LHCN-M2 (cell line): ENCODE results near the gene ANKRD30B.

GRCh38 chr18:14747353-14748527 is at the start of gene ANKRD30B:
ANKRD30B (plus strand) TSS chr18:14748172.
- RAMPAGE, long total RNA = no peak

DNA sequence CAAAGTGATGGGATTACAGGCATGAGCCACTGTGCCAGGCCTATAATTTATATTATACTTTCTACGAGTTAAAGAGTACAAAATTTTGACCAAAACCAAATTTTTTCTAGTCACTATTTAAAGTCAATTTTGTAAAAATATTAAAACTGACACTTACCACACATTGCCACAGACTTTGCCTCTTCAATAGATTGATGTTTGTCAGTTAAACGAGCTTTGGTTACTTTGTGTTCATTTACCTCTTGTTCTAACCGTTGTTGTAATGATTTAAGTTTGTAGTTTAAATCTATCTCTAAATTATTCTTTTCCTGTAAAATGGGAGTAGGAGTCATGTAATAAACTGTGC is 120.6 kb downstream of the ROCK1 start:
- RAMPAGE, long total RNA = no peak

- RAMPAGE, long total RNA = no peak
Measured at GRCh38 chr18:21049282-21050002, 62.2 kb downstream of the ROCK1 start.

DNA sequence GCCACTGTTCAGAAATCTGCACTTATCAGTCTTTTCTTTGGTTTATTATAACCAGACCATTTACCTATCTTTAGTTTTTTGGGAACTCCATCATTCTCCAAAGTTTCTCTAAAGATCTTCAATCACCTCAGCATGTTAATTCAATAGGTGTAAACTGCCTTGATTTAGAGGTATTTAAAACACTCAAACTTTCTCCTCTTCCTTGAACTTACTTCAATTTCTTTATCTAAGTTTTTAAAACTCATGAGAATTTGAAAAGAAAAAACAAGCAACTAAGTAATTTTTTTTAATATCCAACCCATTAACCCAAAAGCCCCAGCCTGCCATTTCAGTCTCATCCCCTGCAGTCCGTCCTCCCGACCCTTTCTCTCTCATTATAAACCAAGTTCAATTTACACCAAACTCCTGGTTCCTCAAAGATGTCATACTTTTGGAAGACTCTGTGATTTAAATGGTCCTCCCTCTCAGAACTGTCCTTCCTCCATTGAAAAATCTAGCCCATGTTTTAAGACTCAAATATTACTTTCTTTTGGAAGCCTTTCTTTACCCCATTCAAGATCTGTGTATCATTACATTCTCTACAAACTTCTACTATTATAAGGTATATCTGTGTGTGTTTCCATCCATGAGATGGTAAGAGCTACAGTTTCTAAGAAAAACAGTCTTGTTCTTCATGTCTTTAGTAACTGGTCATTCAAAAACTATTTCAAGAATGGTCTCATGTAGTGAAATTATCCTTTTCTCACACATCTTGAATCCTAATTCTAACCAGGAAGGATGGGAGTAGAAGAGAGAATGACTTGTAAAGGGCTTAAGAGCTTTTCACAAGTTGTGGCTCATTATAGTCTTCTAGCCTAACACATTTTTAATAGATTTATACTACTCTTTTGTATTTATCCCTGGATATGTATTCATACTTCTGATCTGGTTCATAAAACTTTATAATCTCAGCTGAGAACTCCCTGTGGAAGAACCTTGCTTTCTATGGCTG is 47.5 kb downstream of the ROCK1 start:
- RAMPAGE, long total RNA = no peak

DNA sequence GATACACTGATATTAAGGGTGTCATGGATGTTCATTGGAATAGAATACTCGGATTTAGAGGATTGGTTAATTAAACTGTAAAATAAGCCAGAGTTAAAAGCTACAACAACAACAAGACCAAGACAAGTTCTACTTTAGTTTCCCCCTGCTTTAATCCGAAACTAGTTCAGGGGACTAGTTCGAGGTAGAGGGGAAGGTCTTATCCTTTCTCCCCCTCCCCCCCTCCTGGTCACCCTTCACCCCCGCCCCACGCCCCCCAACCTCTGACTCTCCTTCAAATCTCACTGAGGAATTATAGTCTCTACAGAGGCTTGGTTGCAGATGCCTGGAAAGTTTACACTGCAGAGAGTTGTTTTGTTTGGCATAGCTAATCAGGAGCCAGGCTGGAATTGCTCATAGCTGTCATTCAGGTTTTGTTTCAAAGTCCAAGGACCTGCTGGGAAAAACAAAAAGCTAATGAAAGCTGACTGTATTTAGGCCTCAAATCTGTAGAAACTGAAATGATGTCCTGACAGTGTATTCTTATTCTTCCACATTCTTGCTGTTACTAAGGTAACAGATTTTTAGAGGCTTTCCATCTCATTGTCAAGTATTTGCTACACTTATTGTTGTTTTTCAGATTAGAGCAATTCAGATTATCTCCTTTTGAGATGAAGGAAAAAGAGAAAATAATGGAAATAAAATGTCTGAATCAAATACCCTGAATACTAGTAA is 22.6 kb downstream of the GREB1L start:
- RAMPAGE, long total RNA = no peak

DNA sequence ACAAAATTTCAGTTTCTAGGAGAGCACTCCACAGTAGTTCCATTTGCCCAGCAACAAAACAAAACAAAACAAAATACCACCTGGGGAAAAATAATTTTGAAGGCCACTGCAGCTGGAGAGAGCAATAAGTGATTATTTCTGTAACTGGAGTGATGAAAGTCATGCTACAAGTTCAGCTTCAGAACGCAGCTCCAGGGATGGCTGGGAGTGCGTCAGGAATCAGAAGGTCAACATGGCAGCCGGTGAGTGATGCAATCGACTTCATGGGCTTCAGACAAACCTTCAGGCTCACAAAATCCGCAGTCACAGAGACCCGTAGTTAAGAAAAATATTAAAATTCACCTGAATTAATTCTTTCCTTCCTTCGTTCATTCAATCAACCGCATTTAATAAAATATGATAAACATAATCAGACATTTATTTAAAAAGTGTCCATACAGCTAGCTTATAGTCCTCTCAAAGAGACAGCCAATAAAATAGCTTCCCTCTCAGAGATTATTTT is 40.9 kb downstream of the ABHD3 start:
- RAMPAGE, long total RNA = no peak

DNA sequence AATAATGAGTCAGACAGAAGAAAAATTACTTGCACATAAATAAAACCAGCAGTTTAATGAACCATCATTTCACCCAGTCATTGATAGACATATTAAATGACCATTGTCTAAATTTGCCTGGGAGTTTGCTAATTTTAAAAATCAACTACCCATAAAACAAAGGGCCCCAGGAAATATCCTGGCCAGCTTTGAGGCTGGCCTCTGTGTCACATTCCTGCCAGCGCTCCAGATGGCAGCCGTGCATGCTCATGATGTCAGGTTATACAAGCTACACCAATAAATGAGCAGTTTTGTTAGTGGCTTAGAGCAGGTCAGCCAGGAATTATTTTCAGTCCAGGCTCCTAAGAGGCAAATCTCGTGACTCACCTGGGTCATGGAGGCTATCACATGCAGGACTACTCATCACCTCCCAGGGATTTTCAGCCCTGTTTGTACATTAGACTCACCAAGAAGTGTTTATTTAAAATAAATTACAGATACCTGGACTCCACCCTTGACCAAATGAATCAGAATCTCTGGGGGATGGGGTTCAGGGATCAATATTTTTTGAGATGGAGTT is 31.7 kb downstream of the ABHD3 start:
- RAMPAGE, long total RNA = no peak

DNA sequence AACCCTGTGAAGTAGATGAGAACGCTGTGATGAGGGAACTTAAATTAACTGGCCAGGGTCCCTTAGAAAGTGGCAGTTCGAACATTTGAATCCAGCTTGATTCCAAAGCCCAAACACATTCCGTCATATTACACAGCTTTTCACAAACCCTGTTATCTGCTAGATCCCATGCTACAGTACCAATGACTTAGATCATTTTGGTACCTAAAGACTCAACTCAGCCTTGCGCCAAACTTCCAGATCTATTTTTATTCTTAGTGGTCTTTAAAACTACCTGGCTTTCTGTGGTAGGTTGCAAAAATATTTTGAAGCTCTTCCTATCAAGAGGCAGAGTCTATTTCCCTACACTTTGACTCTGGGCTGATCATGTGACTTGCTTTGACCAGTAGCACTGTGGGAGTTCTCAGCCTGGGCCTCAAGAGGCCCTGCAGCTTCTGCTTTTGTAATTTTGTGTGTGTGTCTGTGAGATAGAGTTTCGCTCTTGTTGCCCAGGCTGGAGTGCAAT is 5.3 kb downstream of the ABHD3 start:
- RAMPAGE, long total RNA = no peak

DNA sequence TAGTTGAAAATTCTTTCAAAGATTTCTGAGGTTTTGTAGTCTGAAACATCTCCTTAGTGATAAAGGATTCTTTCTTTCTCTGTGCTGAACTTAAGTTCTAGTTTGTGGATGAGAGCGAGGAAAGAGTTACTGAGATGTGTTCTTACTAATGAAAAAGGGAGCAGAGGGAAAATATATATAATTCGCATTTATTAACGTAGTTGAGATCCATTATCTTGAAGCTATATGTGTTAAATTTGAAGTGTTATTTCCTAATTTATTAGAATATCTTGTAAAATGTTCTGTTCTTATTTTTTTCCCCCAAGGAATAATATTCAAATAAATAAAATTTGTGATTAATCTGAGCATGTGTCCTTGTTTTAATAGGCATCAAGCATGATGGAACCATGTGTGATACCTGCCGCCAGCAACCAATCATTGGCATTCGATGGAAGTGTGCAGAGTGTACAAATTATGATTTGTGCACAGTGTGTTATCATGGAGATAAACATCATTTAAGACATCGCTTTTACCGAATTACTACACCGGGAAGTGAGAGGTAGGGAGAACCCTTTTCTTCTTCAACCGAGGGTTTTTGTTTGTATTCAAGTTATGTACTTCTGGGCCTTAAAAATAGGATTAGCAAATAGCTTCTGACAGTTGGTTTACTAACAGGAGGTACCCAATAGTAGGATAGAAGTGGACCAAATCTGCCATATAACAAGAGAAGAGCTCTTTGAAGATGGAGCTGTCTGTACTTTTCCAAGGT is 25.0 kb downstream of the MIB1 start:
- RAMPAGE, long total RNA = no peak

DNA sequence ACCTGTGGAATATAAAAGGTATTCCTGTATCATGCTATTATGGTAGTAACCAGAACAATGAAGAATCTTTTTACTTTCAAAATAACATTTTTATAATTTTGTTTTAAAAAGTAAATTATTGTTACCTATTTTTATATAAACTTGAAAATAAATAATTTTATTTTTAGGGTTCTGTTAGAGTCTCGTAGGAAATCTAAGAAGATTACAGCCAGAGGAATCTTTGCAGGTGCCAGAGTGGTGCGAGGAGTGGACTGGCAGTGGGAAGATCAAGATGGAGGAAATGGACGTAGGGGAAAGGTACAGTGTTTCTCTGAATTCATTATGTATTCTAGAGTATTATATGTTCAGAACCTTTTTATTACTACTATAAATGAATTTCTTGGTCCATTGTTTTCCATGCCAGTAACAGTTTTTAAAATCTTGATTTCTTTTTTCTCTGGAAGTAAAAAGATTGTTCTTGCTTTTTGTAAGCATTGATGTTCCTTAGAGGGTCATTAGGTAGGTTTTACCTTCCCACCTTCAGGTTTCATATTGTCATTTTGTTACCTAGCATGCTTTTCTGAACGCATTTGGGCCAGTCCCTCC is 28.0 kb downstream of the MIB1 start:
- RAMPAGE, long total RNA = no peak

DNA sequence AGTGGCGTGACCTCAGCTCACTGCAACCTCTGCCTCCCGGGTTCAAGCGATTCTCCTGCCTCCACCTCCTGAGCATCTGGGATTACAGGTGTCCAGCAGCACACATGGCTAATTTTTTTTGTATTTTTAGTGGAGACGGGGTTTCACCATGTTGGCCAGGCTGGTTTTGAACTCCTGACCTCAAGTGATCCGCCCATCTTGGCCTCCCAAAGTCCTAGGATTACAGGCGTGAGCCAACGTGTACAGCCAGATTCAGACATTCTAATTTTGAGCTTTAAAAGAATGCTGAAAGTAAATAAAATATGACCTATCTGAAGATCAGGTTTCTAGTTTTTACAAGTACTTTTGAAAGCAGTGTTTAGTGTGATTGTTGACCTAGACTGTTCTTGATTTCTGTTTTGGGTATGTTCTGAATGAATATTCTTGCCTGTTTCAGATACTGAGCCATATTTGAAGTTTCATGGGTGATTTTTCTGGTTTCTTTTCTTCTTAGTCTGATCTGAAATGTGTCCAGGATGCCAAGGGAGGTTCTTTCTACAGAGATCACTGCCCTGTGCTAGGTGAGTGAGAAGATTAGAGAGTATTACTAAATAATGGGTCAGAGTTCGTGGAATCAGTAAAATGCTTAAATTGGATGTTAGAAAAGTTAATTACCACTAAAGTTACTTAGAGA is 37.2 kb downstream of the MIB1 start:
- RAMPAGE, long total RNA = no peak

GRCh38 chr18:21797884-21798586 is 57.4 kb downstream of the MIB1 start:
- RAMPAGE, long total RNA = no peak

- RAMPAGE, long total RNA = no peak
Measured at GRCh38 chr18:21828793-21829304, 88.3 kb downstream of the MIB1 start.

- RAMPAGE, long total RNA = no peak
Measured at GRCh38 chr18:21831231-21831903, 90.8 kb downstream of the MIB1 start.

GRCh38 chr18:21900612-21901125 is 160.1 kb downstream of the MIB1 start:
- RAMPAGE, long total RNA = no peak

GRCh38 chr18:22170984-22171605 is 1.7 kb downstream of the GATA6 start:
- RAMPAGE, long total RNA = no peak

GRCh38 chr18:22173177-22173786 is 3.9 kb downstream of the GATA6 start:
- RAMPAGE, long total RNA = no peak

DNA sequence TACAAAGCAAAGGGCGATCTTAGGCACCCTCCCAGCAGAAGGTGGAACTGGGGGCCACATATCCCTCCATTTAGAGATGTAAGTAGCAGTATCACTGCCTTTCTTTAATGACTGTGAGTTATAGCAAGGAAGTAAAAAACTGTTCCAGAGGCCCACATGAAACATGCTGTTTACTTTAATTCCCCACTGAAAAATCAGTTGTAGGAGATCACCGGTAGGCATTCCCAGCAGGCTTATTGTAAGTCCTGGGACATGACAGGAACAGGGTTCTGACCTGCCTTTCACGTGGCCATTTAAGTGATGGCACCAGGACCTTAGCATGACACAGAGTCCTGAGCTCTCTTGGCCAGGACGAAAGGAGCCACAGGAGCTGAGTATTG is 16.8 kb downstream of the GATA6 start:
- RAMPAGE, long total RNA = no peak

- RAMPAGE, long total RNA = no peak
Measured at GRCh38 chr18:22188125-22188541, 18.7 kb downstream of the GATA6 start.

DNA sequence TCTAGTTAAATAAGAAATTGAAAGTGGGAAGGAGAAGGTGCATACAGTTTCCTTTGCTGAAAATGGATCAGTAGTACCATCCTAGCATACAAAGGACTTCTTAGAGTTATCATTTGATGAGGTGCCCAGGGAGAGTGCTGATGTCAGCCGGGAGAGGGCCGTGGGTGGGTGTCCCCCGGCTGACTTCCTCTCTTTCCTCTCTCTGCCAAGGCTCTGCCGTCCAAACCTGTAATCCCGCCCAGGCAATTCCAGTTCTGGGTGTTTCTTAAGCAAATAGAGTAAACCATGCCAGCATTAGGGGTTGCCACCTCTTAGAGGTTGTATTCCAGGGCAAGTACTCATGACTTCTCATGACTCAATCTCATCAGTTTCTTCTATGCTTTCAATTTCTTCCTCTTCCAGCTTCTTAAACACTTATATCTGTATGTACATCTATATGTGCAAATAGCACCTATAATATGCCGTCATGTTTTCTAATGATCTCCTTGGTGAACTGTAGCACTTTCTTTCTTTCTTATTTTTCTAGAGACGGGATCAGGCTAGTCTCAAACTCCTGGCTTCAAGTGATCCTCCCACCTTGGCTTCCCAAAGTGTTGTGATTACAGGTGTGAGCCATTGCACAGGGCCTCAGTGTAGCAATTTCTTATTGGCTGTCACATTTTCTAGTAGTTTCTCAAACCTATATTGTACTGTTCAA is 117.3 kb downstream of the GATA6 start:
- RAMPAGE, long total RNA = no peak